HEK293 (cell line): ENCODE results near the genes GEMIN2 and PRPF39.

DNA sequence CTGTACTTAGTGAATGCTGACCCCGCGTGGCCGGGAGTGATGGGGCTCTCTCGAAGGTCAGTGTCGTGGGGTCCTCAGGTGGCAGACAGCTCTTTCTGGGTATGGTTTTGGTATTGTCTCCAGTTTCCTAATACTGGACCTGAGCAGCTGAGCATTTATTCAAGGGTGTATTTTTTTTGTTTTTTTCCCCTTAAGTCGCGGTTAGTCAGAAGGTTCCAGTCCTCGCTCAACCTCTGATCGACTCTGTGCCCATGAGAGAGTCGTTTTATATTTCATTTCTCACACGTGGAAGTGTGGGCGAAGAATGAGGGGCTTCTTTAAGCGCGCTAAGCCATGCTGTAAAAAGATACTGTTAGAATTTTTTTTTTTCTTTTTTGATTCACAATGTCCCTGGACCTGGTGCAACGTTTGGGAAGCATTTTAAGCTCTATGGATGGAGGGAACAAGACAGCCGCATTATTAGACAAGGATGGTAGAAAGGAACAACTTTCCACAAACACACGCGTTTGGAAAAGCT is 544 bp downstream of the MIPOL1 start:
- PRO-cap: no peak
- RRBS, 2 experiments: no CpG with 5 or more reads among the region's 18 CpGs

- PRO-cap: bidirectional peak, plus-strand start at chr14:37588205, minus-strand start at chr14:37588179; bidirectional peak, plus-strand start at chr14:37588497, minus-strand start at chr14:37588447
- RRBS, 2 experiments: 2 to 25% methylated on average over 15 of the region's 52 CpGs
Measured at GRCh38 chr14:37588104-37588898, 6.7 kb downstream of the FOXA1 start.

DNA sequence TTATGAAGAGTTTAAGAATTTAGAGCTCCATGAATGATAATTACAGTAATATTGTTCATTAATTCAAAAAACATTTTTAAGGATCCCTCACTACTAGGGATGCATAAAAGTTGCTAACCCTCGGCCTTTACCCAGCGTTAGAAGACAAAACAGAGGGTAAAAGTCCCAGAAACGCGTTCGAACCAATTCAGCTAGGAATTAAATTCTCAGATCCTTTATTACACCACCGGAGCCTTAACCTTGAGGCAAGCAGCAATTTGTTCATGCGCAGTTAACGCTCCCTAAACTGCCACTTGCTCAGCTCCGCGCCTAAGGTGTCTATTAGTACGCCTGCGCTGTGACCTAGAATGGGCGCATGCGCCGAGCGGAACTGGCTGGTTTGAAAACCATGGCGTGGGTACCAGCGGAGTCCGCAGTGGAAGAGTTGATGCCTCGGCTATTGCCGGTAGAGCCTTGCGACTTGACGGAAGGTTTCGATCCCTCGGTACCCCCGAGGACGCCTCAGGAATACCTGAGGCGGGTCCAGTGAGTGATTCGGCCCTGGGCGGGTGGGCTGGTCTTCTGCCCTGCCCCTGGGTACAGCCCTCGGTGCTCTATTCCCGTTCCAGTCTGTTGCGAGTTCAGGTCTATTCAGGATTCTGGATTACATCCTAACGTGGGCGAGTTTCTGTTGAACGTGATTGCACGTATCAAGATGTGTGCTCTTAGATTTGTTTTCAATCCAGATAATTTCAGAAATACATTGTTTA is at the start of gene GEMIN2:
Gene GEMIN2, plus strand, starts transcription at position 373 of the 749 bp plus-strand sequence.
- PRO-cap: bidirectional peak, plus-strand start at position 373 of the sequence, minus-strand start at position 189 of the sequence; bidirectional peak, plus-strand start at position 596 of the sequence, minus-strand start at position 611 of the sequence
- RRBS, 2 experiments: no CpG with 5 or more reads among the region's 37 CpGs

- PRO-cap: unidirectional peak, plus-strand start at chr14:39183759
- RRBS, 2 experiments: no CpG with 5 or more reads among the region's 4 CpGs
Measured at GRCh38 chr14:39182921-39183924, 8.2 kb downstream of the PNN start.

GRCh38 chr14:39431139-39432048 is 839 bp downstream of the FBXO33 start:
- PRO-cap: bidirectional peak, plus-strand start at chr14:39431621, minus-strand start at chr14:39431370; bidirectional peak, plus-strand start at chr14:39431717, minus-strand start at chr14:39431720
- RRBS, 2 experiments: under 1 to 2% methylated on average over 27 to 30 of the region's 74 CpGs

DNA sequence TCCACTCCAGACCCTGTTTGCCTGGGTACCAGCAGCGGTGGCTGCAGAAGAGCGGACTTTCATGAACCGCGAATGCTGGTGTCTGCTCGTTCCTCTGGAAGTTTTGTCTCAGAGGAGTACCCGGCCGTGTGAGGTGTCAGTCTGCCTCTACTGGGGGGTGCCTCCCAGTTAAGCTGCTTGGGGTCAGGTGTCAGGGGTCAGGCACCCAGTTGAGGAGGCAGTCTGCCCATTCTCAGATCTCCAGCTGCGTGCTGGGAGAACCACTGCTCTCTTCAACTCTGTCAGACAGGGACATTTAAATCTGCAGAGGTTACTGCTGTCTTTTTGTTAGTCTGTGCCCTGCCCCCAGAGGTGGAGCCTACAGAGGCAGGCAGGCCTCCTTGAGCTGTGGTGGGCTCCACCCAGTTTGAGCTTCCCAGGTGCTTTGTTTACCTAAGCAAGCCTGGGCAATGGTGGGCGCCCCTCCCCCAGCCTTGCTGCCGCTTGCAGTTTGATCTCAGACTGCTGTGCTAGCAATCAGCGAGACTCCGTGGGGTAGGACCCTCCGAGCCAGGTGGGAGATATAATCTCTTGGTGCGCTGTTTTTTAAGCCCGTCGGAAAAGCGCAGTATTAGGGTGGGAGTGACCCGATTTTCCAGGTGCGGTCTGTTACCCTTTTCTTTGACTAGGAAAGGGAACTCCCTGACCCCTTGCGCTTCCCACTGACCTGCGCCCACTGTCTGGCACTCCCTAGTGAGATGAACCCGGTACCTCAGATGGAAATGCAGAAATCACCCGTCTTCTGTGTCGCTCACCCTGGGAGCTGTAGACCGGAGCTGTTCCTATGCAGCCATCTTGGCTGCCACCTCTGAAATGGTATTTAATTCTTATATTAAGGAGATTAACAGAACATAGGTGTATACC is 304.4 kb downstream of the LRFN5 start:
- PRO-cap: no peak
- RRBS, 2 experiments: no CpG with 5 or more reads among the region's 25 CpGs

DNA sequence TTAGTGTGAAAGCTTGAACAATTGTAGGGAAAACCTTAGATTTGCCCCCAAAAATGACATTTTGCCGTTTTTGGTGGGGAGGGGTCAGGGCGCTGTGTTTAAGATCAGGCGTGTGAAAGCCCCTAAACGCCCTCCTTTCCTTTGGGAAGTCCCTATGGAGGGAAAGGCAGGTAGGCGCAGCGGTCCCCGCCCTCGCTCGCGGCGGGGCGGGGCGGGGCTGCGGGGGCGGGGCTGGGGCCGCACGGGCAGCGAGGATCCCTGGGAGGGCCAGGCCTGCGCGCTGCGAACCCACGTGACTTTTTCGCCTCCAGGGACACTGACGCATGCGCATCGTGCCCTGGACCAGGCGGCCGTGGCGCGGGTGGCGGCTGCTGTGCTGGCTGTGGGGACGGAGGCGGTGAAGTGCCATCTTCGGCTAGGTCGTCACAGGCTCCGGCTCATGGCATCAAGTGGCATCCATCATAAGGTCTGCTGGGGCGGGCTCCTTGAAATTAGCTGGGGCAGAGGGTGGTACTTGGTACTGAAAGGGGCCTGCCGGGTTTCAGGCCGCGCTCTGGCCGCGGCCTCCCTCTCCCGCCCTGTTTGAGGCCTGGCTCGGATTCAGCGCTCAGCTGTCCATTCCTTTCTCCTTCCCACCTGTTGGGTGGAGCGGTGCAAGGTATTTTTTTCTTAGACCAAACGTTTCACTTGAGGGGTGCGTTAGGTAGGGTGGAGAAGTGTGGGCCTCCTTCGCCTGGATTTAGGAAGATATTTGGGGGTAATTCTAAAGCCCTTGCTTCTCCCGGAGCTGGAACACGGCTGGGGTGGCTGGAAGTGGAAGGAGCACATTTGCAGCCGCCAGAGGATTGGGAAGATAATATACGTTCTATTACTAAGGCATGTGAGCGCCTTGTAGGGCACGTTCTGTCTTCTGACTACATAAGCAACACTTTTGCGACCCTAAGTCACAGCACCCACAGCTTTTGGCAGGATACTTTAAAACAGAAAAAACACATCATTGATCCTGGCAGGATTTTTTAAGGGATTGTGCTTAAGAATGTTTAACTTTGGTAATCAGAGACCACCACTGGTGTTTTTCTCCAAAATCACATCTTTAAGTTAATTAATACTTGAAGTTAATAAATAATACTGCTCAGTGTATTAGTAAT is at the start of gene PRPF39:
Gene PRPF39, plus strand, starts transcription at position 333 of the 1,148 bp plus-strand sequence.
- PRO-cap: bidirectional peak, plus-strand start at position 338 of the sequence, minus-strand start at position 143 of the sequence; bidirectional peak, plus-strand start at position 792 of the sequence, minus-strand start at position 584 of the sequence
- RRBS, 2 experiments: 0 to 5% methylated on average over 1 to 2 of the region's 56 CpGs

DNA sequence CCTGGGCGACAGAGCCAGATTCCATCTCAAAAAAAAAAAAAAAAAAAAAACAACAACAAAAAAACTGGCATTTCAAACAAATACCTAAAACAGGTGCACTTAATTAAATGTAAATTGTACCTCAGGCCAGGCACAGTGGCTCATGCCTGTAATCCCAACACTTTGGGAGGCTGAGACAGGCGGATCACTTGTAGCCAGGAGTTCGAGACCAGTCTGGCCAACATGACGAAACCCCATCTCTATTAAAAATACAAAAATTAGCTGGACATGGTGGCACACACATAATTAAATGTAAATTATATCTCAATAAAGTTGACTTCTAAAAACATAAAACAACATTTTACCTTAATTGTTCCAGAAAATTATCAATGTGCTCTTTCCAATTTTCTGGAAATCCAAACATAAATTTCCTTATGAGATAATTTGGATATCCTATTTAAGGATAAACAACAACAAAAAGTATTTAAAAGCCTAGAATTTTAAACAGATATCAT is 20.6 kb downstream of the MIS18BP1 start:
- PRO-cap: no peak
- RRBS, 2 experiments: no CpG with 5 or more reads among the region's 4 CpGs

DNA sequence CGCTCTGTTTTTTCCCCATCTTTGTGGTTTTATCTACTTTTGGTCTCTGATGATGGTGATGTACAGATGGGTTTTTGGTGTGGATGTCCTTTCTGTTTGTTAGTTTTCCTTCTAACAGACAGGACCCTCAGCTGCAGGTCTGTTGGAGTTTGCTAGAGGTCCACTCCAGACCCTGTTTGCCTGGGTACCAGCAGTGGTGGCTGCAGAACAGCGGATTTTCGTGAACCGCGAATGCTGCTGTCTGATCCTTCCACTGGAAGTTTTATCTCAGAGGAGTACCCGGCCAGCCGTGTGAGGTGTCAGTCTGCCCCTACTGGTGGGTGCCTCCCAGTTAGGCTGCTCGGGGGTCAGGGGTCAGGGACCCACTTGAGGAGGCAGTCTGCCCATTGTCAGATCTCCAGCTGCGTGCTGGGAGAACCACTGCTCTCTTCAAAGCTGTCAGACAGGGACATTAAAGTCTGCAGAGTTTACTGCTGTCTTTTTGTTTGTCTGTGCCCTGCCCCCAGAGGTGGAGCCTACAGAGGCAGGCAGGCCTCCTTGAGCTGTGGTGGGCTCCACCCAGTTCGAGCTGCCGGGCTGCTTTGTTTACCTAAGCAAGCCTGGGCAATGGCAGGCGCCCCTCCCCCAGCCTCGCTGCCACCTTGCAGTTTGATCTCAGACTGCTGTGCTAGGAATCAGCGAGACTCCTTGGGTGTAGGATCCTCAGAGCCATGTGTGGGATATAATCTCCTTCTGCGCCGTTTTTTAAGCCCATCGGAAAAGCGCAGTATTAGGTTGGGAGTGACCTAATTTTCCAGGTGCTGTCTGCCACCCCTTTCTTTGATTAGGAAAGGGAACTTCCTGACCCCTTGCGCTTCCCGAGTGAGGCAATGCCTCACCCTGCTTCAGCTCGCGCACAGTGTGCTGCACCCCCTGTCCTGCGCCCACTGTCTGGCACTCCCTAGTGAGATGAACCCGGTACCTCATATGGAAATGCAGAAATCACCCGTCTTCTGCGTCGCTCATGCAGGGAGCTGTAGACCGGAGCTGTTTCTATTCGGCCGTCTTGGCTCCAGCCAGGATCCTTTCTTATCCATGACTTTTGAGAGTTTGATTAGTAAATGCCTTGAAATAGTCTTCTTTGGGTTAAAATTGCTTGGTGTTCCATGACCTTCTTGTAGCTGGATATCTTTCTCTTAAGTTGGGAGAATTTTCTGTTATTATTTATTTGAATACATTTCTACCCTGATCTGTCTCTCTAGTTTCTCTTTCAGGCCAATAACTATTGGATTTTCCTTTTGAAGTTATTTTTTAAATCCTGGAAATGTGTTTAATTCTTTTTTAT is 298.3 kb upstream of the MIS18BP1 start:
- PRO-cap: bidirectional peak, plus-strand start at position 561 of the sequence, minus-strand start at position 255 of the sequence; unidirectional peak, plus-strand start at position 670 of the sequence; unidirectional peak, minus-strand start at position 1,070 of the sequence
- RRBS, 2 experiments: no CpG with 5 or more reads among the region's 30 CpGs

DNA sequence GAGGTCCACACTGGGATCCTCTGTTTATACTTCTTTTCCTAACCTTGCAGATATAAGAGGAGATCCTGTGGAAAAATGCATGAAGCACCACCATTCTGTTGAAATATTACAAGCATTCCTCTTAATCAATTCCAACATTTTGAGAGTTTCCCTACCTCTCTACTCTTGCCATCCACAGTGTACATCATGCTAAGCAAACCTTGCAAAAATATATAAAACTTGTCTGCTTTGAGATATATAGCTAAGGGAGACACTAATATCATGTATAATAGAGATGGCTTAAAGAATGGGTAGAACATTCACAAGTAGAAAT is 2.6 kb upstream of the RPL10L start:
- PRO-cap: unidirectional peak, minus-strand start at position 102 of the sequence

GRCh38 chr14:47675984-47676704 is 739 bp upstream of the MDGA2 start:
- PRO-cap: bidirectional peak, plus-strand start at chr14:47676127, minus-strand start at chr14:47676209; bidirectional peak, plus-strand start at chr14:47676467, minus-strand start at chr14:47676381
- RRBS, 2 experiments: 3% methylated on average over 8 of the region's 49 CpGs

DNA sequence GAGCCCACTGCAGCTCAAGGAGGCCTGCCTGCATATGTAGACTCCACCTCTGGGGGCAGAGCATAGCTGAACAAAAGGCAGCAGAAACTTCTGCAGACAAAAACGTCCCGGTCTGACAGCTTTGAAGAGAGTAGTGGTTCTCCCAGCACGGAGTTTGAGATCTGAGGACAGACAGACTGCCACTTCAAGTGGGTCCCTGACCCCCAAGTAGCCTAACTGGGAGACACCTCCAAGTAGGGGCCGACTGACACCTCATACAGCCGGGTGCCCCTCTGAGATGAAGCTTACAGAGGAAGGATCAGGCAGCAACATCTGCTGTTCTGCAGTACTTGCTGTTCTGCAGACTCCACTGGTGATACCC is 931.8 kb upstream of the MDGA2 start:
- PRO-cap: unidirectional peak, plus-strand start at position 99 of the sequence
- RRBS, 2 experiments: no CpG with 5 or more reads among the region's 5 CpGs

GRCh38 chr14:49582574-49583417 is 3.4 kb downstream of the RPS29 start:
- PRO-cap: unidirectional peak, minus-strand start at chr14:49582830; unidirectional peak, minus-strand start at chr14:49583100
- RRBS, 2 experiments: no CpG with 5 or more reads among the region's 9 CpGs

DNA sequence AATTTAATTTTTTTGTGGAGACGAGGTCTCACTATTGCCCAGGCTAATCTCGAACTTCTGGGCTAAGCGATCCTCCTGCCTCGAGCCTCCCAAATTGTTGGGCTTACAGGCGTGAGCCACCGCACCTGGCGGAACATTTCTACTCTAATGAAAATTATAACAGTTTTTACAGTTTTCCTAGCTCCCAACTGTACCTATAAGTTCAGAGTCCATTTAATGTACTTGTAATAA is 1.6 kb upstream of the LRR1 start:
- PRO-cap: no peak
- RRBS, 2 experiments: no CpG with 5 or more reads among the region's 7 CpGs

GRCh38 chr14:49619619-49620484 is 574 bp downstream of the RPL36AL start:
- PRO-cap: bidirectional peak, plus-strand start at chr14:49620327, minus-strand start at chr14:49620303
- RRBS, 2 experiments: 1 to 3% methylated on average over 8 of the region's 37 CpGs

- PRO-cap: bidirectional peak, plus-strand start at chr14:49624012, minus-strand start at chr14:49624032
- RRBS, 2 experiments: no CpG with 5 or more reads among the region's 7 CpGs
Measured at GRCh38 chr14:49623879-49624490, 3.4 kb downstream of the MGAT2 start.

DNA sequence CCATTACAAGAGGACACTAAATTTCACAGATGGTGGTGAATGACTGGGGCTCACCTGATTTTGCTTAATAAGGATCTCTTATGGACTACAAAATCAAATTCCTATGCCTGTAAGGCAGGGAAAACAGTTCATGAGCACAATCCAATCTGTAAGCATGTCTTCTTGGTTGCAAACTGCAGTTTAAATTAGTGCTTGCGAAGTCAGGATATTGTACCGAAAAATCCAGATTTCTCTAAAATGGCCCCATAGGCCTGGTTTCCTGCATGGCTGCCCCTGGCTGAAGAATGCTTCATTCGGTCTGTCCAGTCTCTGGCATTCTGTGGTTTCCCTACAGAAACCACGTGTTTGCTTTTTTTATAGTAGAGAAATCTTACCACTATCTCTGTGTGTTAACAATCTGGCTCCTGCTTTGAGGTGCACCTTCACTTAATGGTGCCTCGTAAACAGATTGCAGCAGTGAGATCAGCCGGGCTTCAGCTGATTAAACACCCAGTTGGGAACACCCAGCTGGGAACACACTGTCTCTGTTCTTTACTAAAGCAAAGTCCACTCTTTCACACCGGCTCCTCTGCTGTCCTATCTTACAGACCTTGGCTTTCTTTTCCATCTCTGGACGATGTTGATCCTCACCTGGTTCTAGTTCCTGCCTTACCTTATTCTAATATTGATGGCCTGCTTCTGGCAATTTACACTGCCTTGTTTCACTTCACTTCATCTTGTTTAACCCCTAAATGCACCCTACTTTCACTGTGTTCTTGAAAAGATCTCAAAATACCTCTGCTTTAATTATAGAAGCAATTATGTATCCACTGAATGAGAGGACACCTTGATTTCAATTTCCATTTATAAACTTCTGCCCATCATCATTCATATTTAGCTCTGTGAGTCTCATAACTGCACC is 6.7 kb upstream of the DNAAF2 start:
- PRO-cap: no peak
- RRBS, 2 experiments: 18 to 35% methylated on average over 2 of the region's 8 CpGs

GRCh38 chr14:49832055-49832485 is 20.5 kb downstream of the NEMF start:
- PRO-cap: no peak
- RRBS, 2 experiments: no CpG with 5 or more reads among the region's 7 CpGs

- PRO-cap: unidirectional peak, plus-strand start at chr14:49861594; bidirectional peak, plus-strand start at chr14:49861737, minus-strand start at chr14:49861805
- RRBS, 2 experiments: no CpG with 5 or more reads among the region's 15 CpGs
Measured at GRCh38 chr14:49861431-49862030, 8.9 kb upstream of the NEMF start.

GRCh38 chr14:49865441-49865735 is 12.8 kb upstream of the NEMF start:
- PRO-cap: no peak
- RRBS, 2 experiments: no CpG with 5 or more reads among the region's 4 CpGs